Right common carotid artery plus branches (tissue), 1 donor: ENCODE measurements around a stretch of chr3.

DNA sequence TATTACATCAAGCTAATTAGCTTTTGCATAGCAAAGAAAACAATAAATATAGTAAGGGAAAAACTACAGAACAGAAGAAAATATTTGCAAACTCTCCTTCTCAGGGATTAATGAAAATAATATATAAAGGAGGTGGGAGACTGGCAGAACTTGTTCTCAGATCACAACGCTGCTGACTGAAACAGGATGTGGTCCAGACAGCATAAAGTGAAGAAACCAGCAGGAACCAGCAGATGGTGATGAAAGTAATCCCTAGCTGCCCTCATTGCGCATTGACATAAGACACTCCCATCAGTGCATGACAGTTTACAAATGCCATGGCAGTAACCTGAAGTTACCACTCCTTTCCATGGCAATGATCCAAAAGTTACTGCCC is 149.2 kb upstream of the CD96 start:
- PRO-cap: no peak

- PRO-cap: no peak
Observed at GRCh38 chr3:111594027-111594798, 933 bp downstream of the ZBED2 start.

DNA sequence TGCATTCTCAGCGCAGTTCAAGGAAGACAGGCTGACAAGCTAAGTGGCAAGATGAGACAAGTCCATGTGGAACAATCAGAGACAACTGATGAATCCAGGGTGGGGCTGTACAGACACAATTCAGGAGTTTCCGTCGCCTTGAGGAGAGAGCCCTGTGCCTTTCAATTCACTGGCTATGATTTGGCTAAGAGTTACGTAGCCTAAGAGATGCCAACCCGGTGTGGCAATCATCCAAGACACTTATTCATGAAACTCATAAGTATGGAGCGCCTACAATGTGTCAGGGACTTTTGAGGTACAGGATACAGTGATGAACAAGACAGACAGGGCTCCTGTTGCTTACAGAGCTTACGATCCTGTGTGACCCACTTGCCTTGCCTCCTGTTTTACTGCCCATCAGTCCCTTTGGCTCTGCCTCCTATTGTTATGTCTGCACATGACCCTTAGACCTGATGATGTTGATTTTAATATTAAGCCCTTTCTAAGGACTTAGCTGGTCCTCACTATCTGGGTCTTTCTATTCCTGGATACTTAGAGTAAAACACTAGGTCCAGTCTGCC is 15.6 kb upstream of the ZBED2 start:
- PRO-cap: no peak

DNA sequence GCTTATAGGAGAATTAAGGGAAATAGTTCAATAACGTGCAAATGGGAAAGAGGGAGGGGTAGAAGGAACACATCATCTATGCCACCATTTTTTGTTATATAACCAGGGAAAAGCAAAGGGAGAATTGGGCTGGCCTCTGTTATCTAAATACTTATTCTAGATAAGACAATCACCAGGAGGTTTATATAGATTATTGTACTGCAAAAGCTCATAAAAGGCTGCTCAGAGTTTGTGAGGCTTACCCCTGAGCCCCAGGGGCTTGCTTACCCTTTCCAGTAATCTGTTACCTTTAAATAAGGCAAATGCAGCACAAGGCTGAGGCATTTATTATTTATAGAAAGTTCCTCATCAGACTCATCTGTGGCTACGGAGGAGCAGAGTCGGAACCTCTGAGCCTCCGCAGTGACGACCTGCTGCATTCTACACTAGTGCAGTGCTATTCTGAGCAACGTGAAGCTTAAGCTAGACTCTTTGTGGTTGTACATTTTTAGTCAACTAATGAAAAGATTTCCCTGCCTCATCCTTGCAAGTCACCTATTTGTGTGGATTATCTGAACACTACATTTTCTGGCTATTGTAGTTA is 18.6 kb downstream of the PLCXD2 start:
- PRO-cap: no peak

DNA sequence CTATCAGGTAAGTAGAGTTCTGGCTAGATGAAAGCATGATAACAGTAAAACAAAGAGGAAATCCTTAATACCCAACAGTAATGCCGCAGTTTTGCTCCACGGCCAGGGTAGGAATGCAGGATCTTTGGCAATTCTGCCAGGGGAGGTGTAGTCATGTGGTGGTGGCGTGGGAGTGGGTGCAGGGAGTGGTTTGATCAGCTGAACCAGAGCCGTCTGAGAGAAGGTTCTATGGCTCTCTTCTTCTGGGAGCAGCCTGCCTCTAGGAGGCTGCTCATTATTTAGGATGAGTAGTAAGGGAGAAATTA is 32.5 kb upstream of the PHLDB2 start:
- PRO-cap: no peak

- PRO-cap: no peak
Observed at GRCh38 chr3:112353596-112353887, 20.6 kb downstream of the CD200 start.

- PRO-cap: no peak
Observed at GRCh38 chr3:112361644-112362737, 29.0 kb downstream of the CD200 start.

DNA sequence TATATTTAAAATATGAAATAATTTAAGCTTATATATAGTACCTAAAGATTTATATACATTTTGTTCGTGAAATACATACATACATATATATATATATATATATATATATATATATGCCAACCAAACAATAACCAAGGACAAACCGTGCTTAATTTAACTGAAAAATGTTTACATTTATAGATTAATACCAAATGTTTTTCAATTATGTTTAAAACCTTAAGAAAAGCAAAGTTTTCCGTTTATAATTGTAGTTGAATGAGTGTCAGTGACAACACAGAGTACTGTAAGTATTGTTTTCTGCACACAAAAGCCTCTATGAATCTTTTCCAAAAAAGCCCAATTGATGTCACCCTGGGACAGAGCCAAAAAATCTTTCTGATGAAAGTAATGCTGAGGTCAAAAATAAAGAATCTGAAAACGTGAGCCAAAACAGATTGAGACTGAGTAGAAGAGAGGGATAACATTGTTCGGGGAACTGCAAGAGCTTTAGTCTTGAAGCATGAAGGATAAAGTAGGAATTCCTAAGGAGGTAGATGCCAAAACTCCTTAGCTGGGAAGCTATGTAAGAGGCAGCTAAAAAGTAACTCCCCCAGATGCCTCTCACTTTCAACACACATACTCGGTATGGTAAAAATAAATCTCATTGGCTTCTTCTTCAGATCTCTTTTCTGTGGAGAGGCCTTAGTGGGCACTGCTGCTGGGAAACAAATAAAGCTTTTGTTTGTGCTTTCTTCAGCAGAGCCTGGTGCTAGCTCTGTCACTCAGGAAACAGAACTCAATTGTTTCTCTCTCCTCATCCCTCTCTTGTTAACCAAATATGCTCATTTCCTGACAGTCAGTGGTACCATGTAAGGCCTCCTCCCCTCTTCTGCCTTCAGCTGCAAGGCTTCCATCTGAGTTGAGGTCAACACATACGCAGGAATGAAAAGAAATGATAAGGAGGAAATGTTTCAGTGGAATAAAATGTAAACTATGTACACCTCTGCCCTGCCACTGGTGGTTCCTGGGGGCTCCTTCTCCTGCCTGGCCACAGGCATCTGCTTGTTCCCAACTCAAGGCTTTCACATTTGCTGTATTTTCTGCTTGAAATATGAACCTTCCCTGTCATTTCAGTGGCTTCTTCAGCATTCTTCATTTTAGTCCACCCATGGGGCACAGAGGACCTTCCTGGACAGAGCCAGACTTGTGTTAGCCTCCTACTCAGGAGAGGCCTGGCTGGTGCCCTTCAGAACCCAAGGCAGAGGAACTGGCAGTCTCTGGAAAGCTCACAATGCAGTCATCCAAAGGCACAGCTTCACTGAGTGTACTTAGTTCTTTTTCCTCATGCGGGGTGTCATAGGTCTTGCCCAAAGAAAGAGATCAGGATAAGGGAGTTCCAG is 58.1 kb downstream of the CD200 start:
- PRO-cap: no peak

DNA sequence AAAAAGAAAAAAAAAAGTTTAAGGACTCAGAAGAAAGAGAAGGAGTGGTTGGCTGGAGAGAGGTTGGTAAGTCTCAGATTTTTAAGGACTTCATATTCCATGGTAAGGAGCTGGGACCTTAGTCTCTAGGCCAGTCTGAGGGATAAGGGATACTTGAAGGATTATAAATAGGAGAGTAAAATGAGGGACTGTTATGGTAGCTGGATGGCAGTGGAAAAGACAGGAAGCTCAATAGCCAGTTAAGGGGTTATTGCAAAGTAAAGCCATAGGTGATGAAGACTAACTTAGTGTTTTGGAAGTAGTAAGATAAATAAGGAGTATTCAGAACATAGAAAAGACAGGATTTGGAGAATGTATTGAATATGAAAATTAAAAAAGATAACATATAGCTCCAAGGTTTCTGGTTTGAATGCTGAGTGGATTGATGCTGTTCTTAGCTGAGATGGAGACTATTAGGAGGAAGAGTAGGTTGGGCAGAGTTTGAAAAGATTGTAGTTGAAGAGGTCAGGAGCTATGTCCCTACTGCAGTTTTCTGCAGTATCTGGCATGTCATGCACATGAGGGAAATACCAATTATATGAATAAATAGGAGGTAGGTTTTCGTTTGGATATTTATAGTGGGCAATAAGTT is 4.0 kb downstream of the SLC35A5 start:
- PRO-cap: no peak

DNA sequence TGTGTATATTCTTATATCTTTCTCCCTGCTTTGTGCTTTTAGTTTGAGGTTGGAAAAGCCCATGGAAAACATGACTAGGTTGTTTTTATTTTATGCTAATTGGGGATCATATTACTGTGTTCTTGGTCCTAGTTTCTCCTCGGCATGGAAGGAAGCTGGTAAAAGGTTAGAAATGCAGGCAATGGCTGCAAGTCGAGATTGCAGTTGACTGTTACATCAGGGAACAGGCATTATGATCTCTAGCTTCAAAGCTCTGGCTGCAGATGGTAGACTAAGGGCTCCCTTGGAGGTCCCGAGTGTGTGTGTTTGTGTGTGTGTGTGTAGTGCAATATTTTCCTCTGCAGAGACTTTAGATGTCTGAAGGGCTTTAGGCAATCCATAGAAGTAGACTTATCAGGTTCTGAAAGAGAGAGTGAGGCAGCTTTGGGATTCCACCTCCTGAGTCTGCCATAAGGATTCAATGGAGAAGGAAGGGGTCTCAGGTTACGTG is 508 bp upstream of the CCDC80 start:
- PRO-cap: no peak

DNA sequence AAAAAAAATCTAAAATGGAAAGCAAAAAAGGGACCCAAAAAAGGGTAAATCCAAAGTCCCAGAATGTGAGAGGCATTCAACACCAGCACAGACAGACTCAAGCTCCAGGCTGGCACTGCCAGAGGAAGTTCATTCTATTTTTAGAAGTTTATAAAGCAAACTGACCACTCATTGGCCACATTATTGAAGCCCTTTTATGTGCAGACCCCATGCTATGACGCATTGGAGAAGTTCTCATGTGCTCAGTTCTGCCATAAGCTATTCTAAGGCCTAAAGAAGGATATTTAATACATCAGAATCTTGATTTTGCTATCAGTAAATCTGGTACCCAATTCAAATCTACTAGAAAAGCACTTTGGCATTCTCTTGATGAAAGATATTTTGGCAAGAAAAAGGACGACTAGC is 17.6 kb upstream of the BOC start:
- PRO-cap: unidirectional peak, minus-strand start at position 99 of the sequence

DNA sequence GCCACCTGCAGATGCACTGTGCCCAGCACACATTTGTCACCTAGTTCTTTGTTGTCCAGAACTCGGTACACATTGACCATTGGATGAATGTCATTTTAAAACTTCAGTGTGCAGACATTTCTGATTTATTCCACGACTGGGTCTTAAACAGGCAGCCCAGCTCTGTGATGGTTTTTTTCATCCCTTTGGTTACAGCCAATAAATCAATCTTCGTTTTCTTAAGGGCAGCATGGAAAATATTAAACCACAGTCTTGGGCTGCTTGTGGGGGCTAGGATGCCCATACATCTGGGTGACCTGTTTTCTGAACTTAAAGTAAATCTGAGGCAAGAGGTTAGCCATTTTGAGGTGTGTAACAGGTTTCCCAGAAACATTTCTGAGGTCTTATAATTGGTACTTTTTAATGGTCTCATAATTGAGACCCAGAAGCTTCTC is 1.9 kb downstream of the BOC start:
- PRO-cap: no peak

DNA sequence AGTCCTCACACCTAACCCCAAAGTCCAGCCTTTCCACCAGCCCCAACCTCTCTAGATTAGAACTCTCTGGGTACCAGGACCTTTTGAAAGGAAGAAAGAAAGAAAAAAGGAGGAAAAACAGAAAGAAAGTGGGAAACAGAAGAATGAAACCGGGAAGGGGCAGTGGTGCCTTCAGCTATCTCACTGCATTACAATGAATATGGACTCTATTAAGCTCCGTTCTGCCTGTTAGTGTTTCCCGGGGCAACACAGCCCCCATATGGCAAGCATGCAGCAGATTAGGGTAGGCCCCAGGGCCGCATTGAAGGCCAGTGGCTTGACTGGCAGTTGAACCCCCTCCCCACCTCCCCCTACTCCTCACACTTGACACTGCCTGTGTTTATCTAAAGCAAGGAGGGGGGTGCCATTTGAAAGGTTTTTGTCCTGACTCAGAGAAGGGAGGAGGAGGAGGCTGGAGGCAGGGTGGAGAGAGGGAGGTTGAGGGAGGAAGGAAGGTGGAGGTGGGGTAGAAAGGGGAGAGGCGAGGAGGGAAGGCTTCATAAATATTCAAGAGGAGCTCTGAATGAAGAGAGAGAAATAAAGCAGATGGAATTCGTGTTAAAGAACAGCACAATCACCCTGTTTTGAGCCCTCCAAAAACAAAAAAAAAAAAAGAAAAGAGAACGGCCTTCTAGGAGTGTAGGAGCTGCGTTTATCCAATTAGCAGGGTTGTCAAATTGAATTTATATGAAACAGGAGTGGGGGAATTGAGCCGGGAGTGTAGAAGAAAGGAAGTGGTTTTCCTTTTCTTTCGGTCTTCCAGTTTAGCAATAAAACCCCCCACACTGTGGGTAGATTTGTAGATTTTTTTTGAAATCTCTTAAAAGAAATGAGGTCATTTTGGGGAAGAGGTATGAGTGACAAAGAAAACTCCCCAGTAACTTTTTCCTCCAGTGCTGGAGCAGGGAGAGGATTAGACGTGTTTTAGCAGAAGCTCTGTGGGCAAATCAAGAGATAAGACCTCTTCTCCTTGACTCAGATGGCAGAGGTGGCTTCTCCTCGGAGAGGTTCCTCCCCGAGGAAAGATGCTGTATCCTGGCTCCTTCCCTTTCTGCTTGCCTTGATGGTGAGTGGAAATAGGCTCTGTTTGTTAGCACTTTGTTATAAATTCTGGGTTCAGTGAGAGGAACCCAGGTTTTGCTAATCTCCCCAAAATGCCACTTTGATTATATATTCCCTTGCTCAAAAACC is 30.5 kb downstream of the BOC start:
- PRO-cap: no peak

DNA sequence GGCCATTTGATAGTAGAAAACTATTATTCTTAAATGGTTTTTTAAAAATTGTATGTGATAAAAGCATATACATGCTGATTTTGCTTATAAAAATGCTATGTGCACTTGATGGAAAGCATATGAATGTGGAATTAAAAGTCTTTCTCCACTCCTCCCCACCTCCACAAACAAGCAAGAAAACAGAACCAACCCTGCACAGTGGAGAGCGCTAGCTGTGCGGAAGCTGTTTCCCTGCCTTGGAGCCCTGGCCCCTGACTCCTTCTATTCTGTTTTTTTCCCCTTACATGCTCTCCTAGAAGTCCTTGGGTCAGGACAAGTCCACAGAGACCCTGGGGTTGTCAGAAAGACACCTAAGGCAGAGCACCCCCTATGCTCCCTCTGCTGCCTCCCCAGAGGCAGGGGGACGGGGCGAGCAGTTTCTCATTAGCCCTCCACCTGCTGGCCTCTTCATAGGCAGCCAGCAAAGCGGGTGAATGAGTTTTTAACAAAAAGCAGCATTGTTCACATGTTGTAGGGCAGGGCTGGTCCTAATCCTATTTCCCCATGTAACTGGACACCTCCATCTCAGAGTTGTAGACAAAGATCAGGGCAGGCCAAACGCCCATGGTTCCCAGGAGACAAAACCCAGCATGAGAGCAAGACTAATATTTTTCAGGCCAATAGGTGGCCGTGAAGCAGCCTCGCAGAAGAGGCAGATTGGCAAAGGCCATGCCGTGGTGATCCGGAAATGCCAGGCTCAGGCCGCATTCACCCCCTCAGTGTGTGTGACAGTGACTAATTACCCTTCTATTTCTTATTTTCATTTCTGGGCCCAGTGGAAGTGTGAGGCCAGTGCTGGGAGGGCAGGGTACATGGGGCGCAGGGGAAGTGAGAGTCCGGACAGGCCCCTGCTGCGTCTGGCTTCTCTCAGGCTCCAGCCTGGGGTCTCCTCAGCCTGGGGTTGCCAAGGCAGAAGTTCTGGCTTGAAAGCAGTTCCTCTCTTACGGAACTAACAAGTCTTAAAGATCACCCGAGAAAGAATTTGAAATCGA is 64.5 kb downstream of the BOC start:
- PRO-cap: no peak

DNA sequence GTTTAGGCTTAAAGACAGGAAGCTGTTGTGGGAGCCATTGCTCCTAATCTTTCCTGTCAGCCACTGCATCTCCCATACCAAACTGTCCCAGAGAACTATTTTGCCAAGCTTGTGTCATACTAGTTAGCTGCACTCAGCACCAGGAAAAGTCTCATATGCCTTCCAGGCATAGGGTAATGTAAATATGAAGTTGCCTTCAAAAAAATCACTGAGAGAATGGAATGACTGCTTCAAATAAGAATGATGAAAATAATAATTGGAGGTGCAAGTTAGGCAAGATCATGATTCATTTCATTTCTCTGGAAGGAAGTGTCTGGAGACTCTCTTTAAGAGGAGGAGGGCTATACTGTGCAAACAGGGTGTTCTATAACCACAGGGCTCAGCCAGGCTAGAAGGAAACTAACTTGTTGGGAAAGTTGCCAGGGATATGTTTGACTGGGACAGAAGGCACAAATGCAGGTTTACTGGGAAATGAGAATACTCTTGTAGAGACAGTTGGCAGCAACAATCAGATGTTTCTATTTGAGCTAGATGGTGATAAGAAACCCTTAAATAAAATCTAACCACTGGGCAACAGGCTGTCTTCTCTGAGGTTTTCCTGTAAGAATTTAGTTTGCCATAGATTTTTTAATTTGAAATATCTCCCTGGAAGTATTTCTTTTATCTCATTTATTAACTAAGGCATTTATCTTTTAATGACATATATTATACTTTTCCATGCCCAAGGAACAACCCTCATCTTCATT is 4.4 kb downstream of the SIDT1 start:
- PRO-cap: no peak

DNA sequence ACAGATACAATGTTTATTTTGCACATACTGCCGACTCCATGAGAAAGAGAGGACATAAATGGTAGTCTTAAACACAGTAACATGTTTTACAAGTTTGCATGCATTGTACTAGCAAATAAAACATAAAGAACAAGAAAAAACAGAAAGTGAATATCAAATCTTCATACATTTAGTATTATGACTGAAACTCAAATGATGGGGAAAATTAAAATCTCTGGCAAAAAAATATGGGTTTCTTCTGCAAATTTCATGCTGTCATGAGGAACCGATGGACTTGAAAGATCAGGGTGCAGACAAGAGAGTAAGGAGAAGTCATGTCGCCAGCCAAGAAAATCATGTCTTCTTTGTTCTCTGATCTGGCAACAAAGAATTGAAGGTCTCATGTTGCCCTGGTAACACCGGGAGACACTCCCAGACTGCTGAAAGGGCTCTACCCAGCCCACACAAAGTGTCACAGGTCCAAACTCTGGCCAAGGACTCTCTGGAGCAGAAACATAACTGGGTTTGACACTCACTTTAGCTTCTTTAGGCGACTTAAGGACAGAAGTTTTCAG is 42.7 kb downstream of the SIDT1 start:
- PRO-cap: no peak

DNA sequence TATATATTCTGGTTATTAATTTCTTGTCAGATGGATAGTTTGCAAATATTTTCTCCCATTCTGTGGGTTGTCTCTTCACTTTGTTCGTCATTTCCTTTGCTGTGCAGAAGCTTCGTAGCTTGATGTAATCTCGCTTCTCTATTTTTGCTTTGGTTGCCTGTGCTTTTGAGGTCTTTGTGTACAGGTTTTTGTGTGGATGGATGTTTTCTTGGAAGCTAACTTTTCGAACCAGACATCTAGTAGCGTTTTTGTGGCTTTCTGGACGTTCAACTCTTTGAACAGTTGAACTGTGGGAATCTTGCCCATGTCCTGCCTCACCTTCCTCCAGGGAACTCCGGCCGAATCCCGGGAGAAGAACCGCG is 70.7 kb downstream of the USF3 start:
- PRO-cap: no peak

GRCh38 chr3:113659036-113659517 is 37.4 kb downstream of the USF3 start:
- PRO-cap: no peak

DNA sequence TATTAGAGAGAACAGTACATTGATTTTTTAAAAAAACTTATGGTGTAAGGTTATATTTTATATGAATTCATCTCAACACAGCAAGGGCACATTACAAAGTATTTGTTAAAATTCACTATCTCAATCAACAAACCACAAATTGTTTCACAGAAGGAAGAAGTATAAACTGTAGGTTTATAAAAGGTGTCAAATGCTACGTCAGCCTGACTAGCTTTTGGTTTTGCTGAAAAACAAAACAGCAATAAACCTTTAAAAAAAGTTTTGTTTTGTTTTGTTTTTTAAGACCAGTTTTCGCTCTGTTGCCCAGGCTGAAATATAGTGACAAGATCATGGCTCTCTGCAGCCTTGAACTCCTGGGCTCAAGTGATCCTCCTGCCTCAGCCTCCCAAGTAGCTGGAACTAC is 4.0 kb downstream of the NAA50 start:
- PRO-cap: no peak

- PRO-cap: no peak
Observed at GRCh38 chr3:113747208-113748129, 634 bp downstream of the ATP6V1A start.